ENCODE measurements around the gene RFPL2.

GRCh38 chr22:31490038-31490353, 354 bp upstream of the EIF4ENIF1 start:
- PRO-cap, result bidirectional peak, plus-strand start at chr22:31490155, minus-strand start at chr22:31489809

DNA sequence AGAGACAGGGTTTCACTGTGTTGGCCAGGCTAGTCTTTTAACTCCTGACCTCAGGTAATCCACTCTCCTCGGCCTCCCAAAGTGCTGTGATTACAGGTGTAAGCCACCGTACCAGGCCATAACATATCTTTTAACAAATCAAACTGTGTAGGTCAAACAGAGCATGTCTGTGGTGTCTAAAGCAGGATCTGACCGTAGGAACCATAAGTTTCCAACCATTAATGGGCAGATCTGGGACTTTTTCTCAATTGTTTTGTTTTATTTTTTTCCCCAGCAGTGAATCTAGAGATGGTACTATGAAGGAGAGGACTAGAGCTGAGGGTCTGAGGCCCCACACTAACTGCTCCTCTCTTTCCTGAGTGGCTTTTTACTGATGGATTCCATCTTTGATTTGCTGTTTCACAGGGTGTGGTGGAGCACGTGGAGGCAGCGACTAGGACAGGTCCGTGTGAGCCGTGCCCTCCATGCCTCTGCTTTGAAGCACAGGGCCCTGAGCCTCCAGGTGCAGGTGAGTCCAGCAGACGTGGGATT, 64.6 kb downstream of the SFI1 start:
- PRO-cap, result no peak

GRCh38 chr22:31630140-31630689, 31.8 kb downstream of the PISD start:
- PRO-cap, result bidirectional peak, plus-strand start at chr22:31630540, minus-strand start at chr22:31630421

DNA sequence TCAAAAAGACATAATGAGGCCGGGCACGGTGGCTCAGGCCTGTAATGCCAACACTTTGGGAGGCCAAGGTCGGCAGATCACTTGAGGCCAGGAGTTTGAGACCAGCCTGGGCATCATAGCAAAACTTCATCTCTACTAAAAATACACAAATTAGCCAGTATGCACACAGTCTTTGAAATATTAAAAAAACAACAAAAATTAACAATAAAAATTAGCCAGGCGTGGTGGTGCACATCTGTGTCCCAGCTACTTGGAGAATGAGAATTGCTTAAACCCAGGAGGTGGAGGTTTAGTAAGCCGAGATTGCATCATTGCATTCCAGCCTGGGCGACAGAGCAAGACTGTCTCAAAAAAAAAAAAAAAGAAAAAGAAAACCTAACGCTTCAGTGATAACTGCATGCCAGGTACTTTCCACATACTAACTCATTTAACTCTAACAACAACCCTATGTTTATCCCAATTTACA, 11.8 kb downstream of the PISD start:
- PRO-cap, result no peak

DNA sequence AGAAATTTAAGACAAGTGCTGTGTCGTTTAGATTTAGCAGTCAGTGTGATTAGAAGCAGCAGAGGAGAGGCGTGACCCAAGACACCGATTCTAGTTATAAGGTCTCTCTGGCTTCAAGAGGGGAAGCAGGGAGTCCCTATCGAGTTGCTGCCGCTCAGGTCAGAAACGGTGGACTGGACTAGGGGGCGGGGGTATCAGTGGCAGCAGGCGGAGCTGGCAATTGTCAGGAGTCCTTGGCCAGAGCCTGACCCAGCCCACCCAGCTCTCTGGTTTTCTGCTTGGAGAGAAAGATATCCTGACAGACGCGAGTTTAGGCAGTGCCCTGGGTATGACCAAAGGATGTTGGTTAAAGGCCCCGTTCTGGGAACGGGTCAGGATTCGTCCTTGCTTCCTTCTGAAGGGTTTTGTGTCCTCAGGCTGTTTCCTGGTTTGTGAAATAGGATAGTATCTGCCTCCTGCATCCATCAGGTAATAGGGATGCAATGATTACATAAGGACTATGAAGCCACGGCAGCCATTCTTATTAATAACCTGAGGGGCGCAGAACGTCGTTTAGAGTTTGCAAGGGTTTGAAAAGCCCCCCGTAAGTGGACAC, 791 bp upstream of the DEPDC5 start:
- PRO-cap, result no peak

GRCh38 chr22:31871287-31871736, 73.0 kb upstream of the YWHAH start:
- PRO-cap, result no peak

DNA sequence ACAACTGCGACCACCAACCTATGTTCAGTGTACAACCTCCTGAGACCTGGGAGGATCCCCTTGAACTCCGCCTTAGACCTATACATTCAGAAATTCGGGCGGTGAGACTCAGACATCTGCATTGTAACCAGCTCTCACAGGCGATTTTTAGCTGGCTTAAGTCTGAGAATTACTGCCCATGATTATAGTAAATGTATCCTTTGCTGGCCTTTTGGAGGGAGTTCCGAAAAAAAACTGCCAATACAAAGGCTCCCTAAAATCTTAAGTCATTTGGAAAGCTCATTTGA, 1.3 kb downstream of the YWHAH start:
- PRO-cap, result no peak

GRCh38 chr22:32059022-32059438, 16.0 kb downstream of the SLC5A1 start:
- PRO-cap, result no peak

DNA sequence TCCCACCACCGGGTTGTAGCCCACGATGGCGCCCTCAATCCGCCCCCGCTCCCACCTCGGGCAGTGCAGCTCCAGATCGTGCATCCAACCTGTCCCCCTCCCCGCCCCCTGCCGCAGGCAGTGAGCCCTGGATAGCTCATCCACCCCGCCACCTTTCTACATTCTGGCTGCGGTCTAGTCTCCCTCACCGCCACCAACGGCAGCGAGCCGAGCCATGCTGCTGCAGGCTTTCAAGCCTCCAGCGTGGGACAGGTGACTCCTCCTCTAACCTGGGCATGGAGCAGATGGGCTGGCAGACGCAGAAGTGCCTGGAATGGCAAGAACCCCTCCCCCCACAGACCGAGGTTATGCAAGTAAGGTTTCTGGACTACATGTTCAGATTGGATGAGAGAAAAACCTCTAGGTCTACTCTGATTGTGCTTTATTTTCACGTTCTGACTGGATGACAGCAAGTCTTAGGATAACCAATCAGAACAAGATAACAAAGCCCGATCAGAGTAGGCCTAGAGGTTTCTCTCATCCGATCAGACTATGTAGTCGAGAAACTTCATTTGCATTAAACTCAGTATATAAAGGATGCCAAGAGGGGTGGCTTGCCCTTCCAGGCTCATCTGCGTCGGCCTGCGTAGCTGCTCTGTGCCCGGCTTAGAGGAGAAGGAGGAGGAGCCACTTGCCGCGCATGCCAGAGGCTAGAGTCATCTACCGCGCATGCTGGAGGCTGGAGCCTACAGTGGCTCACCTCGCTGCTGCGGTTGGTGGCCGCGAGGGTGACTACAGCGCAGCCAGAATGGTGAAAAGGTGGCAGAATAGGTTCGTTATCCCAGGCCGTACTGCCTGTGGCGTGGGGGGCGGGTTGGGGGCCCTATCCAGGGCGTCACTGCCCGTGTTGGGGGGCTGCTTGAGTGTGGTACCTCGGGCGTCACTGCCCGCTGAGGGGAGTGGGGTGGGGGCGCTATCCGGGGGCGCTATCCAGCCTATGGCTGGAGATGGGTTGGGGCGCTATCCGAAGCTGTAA, at the start of gene RFPL2:
Gene RFPL2, minus strand, starts transcription at position 636 of the 1,015 bp plus-strand sequence.
- PRO-cap, result no peak

DNA sequence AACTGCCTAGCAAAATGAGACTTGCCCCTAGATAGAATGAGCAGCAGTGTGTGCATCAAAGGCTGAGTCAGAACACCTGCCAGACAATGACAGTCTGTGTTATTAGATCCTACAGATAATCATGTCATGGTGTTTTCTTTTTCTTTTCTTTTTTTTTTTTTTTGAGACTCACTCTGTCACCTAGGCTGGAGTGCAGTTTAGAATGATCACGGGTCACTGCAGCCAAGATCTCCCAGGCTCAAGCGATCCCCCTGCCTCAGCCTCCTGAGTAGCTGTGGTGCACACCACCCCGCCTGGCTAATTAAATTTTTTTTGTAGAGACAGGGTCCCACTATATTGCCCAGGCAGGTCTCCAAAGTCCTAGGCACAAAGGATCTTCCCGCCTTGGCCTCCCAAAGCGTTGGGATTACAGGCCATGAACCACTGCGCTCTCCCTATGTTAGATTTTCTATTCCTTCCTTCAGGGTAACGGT, 1.4 kb downstream of the RTCB start:
- PRO-cap, result unidirectional peak, plus-strand start at position 200 of the sequence

- PRO-cap, result no peak
Measured at GRCh38 chr22:32496272-32496550, 21.6 kb downstream of the FBXO7 start.

DNA sequence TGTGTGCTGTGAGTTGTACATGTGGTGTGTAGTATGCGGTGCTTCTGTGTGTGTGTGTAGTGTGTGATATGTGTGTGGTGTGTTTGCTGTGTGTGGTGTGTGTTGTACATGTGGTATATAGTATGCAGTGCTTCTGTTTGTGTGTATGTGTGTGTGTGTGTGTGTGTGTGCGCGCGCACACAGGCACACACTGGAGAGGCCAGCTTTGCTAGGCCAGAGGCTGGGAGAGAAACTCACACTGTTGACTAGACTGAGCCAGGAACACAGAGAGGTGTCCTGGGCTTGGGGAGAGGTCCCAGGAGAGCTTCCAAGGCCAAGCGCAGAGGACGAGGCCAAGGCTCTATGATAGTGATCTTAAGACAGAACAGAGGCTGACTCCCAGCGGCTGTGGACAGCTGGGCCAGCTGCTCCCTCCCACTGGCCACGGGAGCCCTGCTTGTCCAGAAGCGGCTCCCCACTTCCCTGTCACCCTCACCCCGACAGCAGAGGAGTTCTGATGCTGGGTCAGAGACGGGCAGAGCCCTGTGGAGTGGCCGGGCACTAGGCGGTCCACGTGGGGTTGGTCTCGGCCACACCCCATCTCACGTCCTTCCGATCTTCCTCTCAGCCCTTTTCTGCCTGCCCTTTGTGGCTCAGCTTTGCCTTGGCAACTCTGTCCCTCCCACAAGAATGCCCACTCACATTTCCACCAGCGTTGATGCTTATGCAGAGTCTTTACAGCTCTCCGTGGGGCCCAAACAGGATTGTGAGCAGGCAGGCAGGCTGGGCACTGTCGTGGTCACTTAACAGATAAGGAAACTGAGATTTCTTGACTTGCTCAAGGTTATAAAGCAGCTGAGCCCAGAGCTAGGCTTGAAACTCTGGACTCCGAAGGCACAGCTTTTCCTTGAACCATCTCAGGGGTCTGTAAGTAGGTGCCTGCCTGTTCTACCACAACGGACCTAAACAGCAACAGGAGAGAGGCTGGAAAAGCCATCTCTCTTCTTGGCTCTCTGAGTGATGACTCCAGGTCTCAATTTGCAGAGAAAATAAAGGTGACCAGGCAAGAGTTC, 68.2 kb downstream of the FBXO7 start:
- PRO-cap, result no peak

GRCh38 chr22:32628952-32629223, 154.3 kb downstream of the FBXO7 start:
- PRO-cap, result no peak

DNA sequence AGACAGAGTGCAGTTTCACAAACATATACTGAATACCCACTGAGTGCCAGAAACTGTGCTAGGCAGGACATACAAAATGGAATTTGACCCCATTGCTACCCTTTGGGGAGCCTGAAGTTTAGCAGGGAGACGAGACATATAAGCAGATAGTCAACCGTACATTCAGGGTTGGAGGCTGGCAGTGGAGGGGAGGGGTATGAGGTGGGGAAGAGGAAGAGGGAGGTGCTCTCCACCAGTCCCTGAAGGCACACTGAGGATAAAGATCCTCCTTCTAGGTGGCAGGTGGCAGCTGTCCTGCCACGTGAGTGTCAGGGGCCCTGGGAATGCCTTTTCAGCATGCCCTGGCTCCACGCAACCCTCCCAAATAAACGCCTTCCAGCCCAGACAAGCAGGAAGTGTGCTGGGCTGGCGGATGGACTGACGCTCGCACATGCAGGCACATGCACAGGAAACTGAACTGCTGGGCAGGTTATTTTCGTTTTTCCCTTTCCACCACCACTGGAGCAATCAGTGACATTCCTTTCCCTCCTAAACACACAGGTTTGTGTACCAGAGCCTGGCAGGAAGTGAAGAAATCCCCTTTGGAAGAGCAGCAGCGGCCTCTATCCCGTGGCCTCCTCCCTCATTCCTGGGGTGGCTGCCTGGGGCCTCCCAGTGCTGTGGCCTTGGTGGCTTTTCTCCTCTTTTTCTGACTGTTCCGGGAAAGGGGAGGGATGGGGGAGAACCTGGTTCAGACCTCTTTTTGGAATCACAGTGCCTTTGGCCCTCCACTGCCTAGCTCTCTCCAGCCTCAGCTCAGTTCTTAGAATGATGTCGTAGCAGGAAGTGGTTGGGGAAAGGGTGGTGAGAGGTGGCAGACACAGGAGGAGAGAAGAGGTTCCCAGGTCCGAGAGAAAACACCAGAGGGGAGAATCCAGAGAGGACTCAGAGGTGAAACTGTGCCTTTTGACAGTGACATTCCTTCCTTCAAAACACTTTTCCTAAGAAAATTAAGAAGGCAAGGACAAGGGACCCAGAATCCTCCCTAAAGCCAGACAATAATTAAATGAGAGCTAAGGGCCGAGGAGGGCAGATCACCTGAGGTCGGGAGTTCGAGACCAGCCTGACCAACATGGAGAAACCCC, 157.0 kb upstream of the TIMP3 start:
- PRO-cap, result no peak

DNA sequence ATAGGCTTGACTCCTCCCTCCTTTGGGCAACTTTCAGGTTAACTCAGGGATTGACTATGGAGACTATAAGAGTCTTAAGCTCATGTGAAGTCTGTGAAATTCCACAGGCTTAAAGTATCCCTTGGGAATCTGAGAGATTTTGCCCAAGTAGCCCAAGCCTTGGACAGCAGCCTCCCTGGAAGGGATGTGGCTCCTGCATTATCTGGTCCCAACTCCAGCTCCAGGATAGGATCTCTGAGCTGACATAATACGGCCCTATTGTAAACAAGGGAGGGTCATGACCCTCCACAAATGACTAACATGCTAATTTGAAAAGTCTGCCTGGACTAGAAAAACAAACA, 101.4 kb upstream of the TIMP3 start:
- PRO-cap, result no peak

DNA sequence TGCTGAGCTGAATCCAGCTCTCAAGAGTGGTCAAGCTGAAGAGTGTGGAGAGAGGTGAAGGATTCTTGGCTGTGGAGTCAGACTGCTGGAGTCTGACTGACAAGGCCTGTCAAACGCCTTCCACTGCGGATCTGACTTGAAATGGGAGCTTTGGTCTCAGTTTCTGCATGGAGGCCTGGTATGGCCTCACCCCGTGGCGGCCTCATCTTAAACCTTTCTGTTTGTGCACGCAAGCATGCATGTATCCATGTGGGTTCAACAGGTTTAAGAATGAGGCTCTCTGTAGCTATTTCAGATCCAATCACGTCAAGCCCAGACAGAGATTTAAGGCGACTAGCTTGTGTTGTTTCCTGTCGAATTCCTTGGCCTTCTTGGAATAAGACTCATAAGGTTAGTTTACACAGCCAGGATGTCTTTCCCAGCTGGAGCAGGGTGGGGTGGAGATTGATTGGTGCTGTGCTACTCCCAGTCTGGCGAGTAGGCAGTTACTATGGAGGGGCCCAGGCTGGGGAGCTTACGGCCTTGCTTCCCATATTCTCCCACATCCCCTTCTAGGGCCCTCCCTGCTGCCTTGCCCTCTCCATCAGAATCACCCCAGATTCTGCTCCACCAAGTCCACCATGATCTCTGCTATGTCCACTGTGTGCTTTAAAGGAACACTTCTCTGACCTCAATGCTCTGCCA, 83.7 kb upstream of the TIMP3 start:
- PRO-cap, result no peak

DNA sequence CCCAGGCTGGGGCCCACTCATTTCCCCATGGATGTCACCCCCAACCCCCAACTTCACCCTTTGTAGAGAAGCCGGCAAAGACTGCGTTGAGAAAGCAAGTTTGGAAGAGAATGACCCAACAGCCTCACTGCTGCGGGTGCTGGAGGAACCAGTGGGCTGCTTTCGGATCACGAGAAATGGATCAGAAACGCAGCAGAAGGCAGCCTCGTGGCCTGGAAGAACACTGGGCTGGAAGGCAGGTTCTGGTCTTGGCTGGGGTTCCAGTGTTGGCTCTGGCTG, 37.2 kb upstream of the TIMP3 start:
- PRO-cap, result no peak

- PRO-cap, result unidirectional peak, minus-strand start at chr22:32796894
Measured at GRCh38 chr22:32796777-32797302, 4.7 kb upstream of the TIMP3 start.

GRCh38 chr22:32801262-32801614, 267 bp upstream of the TIMP3 start:
- PRO-cap, result bidirectional peak, plus-strand start at chr22:32801705, minus-strand start at chr22:32801491

GRCh38 chr22:32808565-32809070, 7.1 kb downstream of the TIMP3 start:
- PRO-cap, result no peak